ENCODE measurements around the gene ERCC8.

- RRBS: no CpG with 5 or more reads among the region's 5 CpGs
Observed at GRCh38 chr5:59124113-59124793, 541.4 kb downstream of the RAB3C start.

- RRBS: no CpG with 5 or more reads among the region's 1 CpG
Observed at GRCh38 chr5:59300943-59301385, 592.6 kb downstream of the PDE4D start.

- RRBS: no CpG with 5 or more reads among the region's 4 CpGs
Observed at GRCh38 chr5:59451629-59452412, 441.7 kb downstream of the PDE4D start.

GRCh38 chr5:59548614-59549472 is 344.7 kb downstream of the PDE4D start:
- RRBS: no CpG with 5 or more reads among the region's 5 CpGs

DNA sequence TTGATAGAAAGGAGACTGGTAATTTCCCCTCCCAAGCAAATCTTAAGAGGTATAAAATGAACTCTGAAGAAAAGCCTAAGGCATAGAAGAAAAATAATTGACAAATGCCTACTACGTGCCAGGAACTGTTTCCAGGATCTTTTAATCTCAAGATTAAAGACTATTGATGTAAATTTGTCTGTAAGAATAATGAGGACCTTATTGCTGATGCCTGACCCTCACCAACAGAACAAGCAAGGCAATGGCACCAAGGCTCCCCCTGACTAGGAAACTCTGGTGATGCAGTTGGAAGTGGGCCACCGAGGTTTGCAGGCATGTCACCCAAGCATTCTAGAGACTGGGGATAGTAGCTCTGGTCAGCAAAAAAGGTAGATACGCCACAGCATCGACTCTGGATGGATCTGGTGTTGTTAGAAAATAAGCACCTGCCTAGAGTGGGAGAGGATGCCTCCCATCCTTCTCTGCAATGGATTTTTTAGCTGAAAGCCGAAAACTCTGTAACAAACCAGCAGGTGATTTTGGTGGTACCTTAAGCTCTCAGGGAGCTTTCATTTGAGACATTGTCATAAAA is 308.7 kb downstream of the PDE4D start:
- RRBS: no CpG with 5 or more reads among the region's 5 CpGs

DNA sequence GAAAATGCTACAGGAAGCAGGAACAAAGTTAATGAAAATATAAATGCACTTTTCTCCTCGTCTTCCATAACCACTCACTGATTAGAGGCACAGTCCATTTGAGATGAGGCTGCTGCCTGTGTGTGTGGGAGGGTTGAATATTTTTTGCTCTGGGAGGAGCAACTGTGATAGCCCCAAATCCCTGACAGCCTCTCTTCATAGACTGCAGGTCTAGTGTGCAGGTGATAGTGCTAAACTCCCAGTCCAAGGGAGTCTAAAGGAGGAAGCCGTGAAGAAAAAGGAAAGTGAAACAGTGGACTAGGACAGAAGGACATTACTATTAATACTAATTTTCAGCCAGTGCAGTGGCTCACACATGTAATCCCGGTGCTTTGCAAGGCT is 295.1 kb downstream of the PDE4D start:
- RRBS: no CpG with 5 or more reads among the region's 3 CpGs

- RRBS: no CpG with 5 or more reads among the region's 3 CpGs
Observed at GRCh38 chr5:59767571-59767946, 126.0 kb downstream of the PDE4D start.

DNA sequence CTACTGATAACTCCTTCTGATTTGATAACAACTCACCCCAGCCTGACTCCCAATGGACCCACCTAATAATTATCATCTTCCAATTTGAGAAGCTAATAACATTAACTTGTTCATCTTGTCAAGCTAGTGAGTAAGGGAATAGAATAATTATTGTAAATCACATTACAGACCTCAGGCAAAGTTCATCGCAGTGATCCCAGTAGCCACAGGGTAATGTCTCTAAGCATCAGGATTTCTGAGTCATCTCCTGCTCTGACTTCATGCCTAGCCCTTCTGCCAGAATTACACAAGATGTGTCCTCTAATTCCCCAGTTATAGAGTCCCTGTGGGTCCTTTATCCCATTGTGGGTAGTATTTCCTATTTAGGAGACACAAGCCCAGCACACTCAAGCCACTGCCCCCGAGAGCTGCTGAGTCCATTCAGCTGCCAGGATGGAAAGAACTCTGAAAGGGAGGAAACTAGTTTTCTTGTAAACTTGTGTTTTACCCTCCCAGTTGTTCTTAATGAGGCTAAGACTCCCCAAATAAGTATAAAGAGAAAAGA is 365.6 kb downstream of the DEPDC1B start:
- RRBS: no CpG with 5 or more reads among the region's 2 CpGs

- RRBS: 87% methylated on average over 3 of the region's 9 CpGs
Observed at GRCh38 chr5:60339857-60340431, 360.0 kb downstream of the DEPDC1B start.

DNA sequence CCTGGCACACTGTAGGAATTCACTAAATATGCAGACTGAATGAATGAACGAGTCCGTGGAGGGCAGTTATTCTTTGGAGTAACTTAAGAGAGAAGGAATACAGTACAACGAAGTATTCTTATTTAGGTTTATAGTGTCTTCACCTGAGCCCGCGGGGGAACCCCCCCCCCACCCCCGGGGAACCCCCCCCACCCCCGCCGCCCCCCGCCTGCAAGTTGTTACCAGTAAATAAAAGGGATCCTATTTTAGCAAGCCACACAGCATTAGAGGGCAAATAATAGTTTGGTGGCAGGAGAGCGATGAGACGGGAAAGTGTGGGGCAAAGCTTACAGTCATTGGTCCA is 353 bp downstream of the ERCC8 start:
- RRBS: no CpG with 5 or more reads among the region's 11 CpGs

- RRBS: 2% methylated on average over 7 of the region's 27 CpGs
Observed at GRCh38 chr5:60944889-60945300, at the start of gene ERCC8. ERCC8 (minus strand) TSS chr5:60945070.

- RRBS: no CpG with 5 or more reads among the region's 1 CpG
Observed at GRCh38 chr5:61279964-61280520, 52.0 kb upstream of the ZSWIM6 start.

- RRBS: 26% methylated on average over 1 of the region's 6 CpGs
Observed at GRCh38 chr5:61329321-61329741, 2.7 kb upstream of the ZSWIM6 start.

GRCh38 chr5:61334125-61334628 is 2.1 kb downstream of the ZSWIM6 start:
- RRBS: no CpG with 5 or more reads among the region's 5 CpGs

- RRBS: no CpG with 5 or more reads among the region's 4 CpGs
Observed at GRCh38 chr5:61341083-61341385, 9.0 kb downstream of the ZSWIM6 start.

- RRBS: no CpG with 5 or more reads among the region's 2 CpGs
Observed at GRCh38 chr5:61413857-61414356, 81.8 kb downstream of the ZSWIM6 start.

Measured in SK-N-MC (cell line).